Tibial artery (tissue), 1 donor: Measurements from ENCODE around the gene DAG1.

GRCh38 chr3:46981459-46982522 is 2.3 kb downstream of the NBEAL2 start:
- PRO-cap: no peak

- PRO-cap: no peak
Observed at GRCh38 chr3:46994549-46995073, 15.1 kb downstream of the NBEAL2 start.

DNA sequence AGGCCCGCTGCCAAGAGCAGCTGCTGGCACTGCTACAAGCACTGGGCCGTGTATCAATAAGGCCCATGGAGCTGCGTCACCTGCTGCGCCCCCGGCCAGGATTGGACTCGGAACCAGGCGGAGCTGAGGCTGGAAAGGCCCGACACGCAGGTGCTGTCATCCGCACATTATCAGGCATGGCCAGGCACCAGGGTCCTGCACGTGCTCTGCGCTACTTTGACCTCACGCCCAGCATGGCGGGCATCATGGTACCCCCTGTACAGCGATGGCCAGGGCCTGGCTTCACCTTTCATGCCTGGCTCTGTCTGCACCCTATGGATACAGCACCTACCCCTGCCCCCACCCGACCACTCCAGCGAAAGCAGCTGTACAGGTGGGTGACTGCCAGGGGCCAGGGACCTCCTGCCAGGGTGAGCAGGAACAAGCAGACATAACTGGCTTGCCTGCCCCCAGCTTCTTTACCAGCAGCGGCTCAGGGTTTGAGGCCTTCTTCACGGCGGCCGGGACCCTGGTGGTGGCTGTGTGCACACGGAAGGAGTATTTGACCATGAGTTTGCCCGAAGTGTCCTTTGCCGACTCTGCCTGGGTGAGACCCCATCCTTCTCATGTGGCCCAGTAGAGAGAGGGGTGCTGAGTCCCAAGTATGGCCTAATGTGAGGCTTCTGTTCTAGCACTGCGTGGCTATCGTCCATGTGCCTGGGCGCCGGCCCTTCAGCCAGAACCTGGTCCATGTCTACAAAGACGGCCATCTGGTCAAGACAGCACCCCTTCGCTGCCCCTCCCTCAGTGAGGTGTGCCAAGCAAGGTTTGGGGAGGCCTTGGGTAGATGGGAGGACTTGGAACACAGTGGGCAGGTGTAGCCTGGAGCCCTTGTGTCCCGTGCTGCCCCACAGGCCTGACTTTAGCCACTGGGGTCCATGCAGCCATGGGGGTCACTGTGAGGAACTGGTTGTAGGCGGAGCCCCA is 16.1 kb downstream of the NBEAL2 start:
- PRO-cap: no peak

DNA sequence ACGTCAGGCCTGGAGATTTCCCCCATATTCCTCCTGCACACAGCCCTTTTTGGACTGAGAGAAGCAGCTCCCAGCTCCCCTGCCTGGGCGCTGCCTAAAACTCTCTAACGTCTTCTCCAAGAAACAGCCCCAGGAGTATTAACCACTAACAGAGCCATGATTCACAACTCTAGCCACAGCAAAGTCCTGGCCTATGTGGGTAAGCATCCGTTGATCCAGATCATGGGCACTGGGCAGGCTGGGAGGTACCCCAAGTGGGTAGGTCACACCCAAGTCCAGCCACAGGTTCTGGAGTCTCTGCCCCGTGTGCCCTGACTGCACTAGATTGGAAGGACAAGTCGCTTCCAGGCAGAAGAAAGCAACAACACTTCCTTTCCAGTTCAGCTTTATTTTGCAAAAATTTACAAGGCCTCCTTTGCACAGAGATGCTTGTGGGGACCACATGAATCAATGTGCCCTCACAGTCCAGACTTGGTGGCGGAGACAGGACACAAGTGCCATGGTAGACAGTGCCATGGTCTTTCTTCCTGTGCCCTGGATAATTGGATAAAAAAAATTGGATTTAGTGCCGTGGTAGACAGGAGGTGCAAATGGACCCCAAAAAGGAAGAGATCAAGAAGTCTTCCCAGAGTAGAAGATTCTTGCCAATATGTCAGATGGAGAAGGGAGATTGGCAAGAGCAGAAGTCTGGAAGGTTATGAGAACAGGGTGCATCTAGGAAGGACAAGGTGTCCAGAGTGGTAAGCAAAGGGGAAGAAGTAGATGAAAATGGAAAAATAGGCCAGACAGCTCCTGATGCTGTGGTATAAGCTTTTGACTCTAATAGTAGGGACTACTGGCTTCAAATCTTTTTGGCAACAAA is 32.2 kb downstream of the NBEAL2 start:
- PRO-cap: no peak

DNA sequence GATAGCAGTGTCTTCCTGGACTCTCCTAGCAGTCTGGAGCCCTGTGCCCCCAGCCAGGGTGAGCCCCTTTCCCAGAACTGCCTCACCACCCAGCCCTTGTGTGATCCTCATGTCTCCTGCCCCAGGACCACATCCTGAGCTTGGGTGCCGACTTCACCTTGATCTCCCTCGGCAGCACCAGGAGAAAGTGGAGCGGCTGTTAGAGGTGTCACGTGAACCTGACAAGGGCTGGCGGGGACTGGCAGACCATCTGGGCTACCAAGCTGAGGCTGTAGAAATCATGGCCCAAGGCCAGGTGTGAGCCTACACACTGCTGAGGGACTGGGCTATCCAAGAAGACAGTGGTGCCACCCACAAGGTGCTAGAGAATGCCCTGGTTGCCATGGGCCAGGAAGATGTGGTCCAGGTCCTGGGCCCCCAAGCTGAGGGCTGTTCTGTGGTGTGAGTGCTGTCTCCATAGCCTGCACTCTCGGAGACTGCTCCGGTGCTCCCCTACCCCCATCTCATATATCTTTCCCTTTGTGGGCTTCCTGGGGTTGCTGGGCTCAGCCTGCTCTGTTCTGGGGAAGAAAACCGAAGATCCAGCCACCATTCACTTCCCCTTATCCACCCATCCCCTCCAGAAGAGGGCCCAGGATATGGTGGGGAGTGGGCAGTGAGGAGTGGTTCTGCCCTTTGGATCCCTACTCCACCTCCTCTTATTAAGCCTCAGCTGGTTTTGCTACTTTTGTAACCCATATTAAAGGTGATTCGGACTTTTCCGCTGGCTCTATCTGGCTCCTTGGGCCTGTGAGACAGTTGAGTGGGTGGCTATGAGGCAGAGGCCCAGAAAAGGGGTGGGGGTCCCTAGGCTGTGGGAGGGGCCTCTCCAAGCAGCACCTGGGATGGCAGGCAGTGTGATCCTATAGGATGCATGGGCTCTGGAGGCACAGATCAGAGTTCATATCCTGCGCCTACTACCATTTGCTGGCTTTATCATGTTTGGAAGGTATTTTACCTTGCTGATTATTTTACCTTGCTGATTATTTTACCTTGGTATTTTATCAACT is 33.6 kb downstream of the NBEAL2 start:
- PRO-cap: no peak

- PRO-cap: no peak
Observed at GRCh38 chr3:47120012-47121179, 43.5 kb downstream of the SETD2 start.

DNA sequence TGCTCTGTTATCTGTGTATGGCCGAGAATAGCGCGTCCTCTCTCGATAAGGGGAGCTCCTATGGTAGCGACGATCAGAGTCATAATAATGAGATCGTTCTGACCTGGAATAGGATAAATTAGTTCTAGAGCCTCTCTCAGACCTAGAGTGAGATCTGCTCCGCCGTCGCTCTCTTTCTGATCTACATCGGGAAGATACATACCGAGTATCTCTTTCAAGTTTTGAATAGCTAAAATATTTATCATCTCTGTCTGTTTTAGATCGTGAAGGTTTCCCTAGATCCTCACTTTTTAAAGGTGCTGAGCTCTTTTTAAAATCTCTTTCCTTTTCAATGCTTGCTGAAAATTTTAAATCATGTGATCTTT is 40.7 kb downstream of the SETD2 start:
- PRO-cap: no peak

DNA sequence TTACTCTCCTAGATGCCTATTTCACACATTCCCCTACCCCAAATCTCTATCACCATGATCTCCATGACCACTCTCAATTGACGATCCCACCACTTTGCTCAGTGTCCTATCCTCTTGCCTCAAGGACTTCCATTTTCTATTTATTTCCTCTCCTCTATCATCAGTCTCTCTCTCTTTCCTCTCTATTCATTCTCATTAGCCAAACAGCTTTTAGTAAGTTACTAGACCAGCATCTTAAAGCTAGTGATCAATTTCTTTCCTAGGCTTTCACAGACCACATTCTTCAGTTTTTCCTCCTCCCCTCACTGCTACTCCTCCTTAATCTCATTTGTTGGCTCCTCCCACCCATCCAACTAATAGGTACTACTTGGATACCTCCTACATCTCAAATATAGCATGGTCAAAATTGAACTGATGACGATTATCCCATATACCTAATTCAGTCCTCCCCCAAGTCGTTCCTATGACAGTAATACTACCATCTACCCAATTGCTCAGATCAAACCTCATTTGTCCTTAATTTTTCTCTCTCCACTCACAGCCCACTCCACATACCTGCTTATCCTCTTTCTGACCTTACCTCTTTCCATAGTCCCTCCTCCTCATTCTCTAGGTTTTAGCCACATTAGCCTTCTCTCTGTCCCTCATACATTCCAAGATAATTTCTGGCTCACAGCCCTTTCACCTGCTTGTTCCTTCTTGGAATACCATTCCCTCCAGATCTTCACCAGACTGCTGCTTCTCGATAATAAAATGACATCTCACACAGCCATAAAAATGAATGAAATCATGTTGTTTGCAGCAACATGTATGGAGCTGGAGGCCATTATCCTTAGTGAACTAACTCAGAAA is 28.0 kb downstream of the SETD2 start:
- PRO-cap: no peak

DNA sequence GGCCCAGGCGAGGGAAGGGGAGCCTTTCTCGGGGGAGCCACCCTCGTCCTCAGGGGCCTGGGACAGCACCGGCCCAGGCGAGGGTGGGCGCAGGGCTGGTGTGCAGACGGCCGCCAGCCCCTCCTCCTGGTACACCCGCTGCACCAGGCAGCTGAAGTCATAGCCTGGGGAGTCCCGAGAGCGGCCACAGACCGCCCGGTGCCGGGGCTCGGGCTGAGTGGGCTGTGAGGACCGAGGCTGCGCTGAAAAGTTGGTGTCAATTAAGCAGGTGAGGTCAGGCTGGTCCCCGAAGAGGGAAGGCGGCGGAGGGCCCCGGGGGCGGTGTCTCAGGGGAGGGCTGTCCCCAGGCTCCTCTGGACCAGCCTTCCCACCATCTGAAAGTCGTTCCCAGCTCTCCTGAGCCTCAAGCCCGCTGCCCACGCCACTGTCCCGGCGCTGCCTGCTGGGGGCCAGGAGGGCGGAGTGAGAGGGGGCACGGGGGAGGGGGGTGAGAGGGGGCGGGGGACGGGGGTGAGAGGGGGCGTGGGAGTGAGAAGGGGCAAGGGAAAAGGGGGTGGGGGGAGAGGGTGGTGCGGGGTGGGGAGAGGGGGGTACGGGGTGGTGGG is 36.7 kb downstream of the PTPN23 start:
- PRO-cap: no peak

DNA sequence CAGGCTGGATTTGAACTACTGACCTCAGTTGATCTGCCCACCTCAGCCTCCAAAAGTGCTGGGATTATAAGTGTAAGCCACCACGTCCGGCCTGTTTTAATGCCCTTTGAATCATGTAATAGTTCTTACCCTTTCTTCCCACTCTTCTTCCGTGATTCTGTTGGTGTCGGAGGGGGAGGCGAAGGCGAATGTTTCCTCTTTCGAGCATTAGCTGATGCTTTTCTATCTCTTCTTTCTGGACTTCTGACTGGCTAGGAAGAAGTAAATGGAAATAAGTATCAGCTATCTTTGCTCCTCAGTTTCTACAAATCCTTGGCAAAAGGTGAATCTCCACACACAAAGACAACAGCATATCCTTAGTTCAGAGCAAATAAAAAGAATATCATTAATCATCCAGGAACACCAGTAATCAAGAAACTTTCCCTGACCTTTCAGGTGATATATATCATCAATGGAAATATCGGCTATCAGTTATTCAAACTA is 75.4 kb downstream of the SMARCC1 start:
- PRO-cap: no peak

GRCh38 chr3:47891193-47891612 is 88.3 kb downstream of the DHX30 start:
- PRO-cap: no peak

- PRO-cap: bidirectional peak, plus-strand start at chr3:48088239, minus-strand start at chr3:48088112
Observed at GRCh38 chr3:48087978-48088542, 71.8 kb upstream of the MAP4 start.

GRCh38 chr3:48088543-48089551 is 72.6 kb upstream of the MAP4 start:
- PRO-cap: bidirectional peak, plus-strand start at chr3:48089065, minus-strand start at chr3:48088841; bidirectional peak, plus-strand start at chr3:48089349, minus-strand start at chr3:48089272

DNA sequence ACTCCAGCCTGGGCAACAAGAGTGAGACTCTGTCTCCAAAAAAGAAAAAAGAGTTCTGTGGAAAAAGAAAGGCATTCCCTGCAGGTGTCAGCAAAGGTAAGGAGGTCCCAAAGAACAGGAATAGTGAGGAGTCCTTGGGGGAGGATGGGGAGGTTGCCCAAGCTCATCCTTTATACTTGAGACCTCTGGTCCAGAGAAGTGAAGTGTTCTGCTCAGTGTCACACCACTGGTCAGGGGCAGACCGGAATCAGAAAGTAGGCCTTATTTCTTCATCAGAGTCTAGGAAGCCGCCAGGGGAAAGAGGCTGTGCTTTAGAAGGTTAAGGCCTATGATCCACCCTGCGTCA is 37.3 kb downstream of the CDC25A start:
- PRO-cap: no peak

- PRO-cap: no peak
Observed at GRCh38 chr3:48232620-48233298, 8.1 kb upstream of the ZNF589 start.

- PRO-cap: no peak
Observed at GRCh38 chr3:48479109-48479818, 13.2 kb downstream of the TREX1 start.

DNA sequence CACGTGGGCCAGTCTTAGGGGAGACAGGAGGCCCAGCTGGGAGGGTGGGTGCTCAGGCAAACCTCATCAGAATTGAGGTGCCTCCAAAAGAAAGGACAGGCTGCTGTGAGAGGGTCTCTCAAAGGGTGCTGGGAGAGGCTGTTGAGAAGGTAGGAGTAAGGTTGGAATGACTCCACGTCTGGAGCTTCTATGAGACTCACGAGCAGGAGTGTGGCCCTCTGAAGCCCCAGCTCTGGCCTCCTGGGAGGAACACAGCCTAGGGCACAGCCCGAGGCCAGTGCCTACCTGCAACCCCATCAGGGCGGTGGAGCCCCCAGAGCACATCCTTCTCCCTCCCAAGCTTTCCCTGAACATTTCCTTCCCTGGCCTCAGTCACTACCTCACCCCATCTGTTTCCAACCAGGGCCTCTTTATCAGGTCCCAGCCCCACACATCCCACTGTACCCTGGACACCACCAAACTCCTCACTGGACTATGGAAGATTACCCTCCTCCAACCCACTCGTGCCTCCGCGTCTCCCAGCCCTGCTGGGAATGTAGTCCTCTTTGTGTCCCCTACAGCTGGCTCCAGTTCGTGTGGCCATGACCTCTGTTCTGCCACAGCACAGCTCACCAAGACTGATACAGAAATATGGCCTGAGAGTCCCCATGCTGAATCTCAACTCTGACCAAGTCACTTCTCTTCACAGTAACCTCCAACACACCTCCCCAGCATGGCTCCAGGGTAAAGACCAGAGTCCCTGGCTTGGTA is 2.0 kb upstream of the COL7A1 start:
- PRO-cap: no peak

GRCh38 chr3:48686247-48686494 is 456 bp upstream of the NCKIPSD start:
- PRO-cap: no peak

DNA sequence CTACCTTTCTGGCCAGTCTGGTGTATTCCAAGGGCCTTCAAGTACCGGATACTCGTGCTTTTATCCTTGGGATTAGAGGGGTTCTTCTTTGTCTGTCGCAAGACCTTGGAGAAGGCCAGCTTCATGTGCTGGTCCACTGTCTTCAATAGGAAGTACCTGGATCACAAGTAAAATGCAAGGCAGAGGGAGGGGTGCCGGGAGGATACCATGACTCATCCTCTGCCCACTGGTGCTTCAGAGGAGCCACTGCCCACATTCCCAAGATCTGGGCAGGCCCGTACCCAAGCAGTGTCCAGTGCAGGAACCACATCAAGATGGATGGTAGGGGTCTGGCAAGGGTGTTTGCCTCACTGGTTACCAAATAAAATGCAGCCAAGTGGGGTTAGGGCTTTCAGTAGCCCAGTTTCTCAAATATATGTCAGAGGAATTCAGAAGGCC is 3.4 kb upstream of the IMPDH2 start:
- PRO-cap: no peak

DNA sequence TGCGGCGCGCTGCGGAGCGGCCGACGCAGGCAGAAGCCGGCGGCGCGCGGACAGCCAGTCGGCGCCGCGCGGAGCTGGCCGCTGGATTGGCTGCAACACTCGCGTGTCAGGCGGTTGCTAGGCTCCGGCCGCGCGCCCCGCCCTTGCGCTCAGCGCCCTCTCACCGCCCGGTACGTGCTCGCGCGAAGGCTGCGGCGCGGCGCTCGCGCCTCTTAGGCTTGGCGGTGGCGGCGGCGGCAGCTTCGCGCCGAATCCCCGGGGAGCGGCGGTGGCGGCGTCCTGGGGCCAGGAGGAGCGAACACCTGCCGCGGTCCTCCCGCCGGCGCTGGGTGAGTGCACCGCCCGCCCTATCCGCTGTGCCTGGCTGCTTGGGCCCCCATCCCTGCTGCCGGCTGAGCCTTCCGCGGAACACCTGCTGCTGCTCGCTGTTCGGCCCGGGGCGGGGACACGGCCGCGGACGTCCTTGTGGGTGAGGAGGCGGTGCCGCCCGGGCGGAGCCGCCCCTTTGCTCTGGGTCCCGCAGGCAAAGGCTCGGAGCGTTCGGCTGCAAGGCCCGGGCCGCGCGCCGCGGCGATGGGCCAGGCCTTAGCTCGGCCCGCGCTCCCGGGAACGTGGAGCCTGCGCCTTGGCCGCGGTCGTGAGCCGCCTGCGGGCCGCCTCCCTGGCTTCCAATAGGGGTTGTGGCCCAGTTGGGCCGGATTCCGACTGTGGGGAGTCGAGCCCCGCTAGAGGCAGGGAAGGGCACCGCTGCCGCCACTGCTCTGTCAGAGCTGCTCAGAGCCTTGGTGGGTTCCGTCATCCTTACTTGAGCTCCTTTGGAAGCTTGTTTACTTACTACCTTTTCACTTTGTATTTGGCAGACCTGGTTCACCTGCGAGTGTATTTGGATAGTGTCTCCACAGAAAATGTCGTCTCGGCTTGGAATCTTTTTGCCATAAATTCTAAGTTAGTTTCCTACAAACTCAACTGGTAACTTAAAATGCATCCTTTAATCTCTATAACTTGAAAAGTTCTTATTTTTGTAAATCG is at the start of gene DAG1:
TSS of gene DAG1 (plus strand) at position 163 of the 1,029 bp plus-strand sequence.
- PRO-cap: bidirectional peak, plus-strand start at position 185 of the sequence, minus-strand start outside the sequence; bidirectional peak, plus-strand start at position 526 of the sequence, minus-strand start at position 414 of the sequence; bidirectional peak, plus-strand start at position 767 of the sequence, minus-strand start at position 766 of the sequence